H7 (cell line): ENCODE results near the genes DSC3, DSG3, B4GALT6, TRAPPC8 and RNF138.

DNA sequence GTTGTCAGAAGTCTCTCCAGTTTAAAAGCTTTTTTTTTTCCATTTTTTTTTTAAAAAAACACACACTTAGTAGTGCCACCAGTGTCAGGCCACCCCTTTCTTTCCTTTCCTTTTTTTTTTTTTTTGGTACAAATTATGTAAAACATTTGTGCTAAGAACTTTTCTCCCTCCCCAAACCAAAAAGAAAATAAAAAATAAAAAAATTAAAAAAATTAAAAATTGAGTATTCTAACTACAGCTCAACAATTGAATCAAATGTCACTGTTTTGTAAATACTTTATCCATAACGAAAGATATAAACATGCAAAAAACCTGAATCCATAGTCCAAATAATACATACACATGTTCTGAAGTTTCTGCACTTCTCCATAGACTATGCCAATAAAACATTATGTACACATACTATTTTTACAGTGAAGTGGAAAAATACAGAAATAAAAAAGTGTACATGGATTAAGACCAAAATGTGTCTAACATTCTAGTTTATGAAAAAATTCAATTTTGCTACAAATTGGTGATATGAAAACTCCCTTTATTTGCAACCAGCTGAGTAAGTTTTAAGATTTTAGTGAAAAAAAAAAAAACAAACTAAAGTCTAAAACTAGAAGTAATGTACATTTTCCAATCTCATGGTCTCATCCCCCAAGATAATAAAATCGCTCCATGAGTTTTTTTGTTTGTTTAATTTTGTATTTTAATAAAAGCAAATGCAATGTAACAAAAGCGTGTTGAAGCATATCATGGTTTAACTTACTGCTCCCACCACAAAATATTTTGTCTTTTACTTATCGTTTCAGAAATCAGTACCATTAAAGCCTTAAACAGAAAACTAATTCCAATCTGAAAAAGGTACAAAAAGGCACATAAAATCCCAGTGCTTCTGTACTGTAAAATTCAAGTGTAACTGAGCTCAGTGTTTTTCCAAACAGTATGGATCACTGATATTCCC is 225.6 kb downstream of the CDH2 start:
- RAMPAGE, long total RNA = no peak

GRCh38 chr18:27992412-27993079 is 184.4 kb downstream of the CDH2 start:
- RAMPAGE, long total RNA = no peak

DNA sequence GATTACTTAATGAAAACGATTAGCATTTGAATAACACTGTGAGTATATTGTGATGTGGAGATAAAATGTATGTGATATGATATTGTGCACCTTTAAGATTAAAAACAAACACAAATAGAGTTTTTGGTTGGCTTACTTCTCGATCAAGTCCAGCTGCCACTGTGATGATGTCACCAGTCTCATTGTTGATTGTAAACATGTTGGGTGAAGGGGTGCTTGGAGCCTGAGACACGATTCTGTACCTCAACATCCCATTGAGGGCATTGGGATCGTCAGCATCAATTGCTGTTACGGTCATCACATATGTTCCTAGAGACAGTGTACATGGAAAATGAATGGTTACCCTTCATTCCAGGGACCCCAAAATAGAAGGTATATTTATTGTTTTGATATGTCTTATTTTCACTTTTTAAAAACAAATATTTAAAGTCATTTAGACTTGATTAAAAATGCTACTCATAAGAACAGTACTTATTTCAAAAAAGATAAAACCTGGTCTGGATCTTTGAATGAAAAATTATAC is 174.0 kb downstream of the CDH2 start:
- RAMPAGE, long total RNA = no peak

DNA sequence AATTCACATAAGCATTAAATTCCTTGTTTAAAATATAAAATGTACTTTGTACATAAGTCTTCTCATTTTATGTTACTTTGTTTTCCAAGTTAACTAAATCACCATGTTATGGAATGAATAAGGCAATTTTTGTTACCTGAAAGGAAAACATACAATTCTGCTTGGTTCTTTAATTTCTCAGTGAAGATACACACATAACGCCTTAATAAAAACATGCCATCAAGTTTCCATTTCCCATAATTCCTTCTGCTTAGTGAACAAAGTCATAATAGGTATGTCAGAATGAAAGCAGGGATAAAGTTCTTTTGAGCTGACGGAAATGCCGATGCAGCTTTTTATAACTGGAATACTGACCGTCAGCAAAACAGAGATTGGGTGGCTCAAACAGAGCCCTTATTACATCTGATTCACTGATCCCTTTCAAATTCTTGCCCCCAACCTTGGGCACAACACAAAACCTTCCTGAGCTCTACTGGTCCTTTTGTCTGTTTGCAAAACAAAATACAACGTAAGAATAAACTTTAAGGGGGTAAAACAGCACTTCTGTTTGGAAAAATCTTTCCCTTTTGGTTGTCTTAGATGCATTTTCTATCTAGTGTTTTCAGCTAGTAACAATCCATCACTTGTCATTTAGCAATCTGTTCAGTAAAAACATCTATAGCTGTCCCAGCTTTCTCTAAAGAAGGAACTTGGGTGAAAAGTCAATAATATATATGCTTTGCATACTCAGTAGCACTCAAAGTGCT is 140.4 kb downstream of the CDH2 start:
- RAMPAGE, long total RNA = no peak

DNA sequence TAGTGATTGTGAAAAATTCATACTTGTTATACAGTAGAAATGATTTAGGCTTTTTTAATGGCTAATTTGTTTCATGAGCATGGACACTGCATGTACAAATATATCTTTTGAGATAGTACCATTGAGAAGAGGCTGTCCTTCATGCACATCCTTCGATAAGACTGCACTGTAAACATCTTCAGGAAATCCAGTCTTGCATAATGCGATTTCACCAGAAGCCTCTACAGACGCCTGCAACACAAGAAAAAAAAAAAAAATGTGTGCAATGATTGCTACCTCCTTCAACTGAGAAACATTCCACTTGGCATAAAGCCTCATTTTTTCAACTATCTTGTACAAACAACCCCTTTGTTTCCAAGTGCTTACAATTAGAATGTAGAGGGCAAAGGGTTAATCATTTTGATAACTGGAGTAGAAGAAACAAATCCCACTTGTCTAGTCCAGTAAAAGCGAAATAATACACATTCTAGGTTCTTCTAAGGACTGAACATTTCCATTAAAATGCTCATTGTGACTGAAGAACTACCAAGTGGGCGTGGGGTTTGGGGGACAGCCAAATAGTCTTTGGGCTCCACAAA is 29.3 kb downstream of the CDH2 start:
- RAMPAGE, long total RNA = no peak

DNA sequence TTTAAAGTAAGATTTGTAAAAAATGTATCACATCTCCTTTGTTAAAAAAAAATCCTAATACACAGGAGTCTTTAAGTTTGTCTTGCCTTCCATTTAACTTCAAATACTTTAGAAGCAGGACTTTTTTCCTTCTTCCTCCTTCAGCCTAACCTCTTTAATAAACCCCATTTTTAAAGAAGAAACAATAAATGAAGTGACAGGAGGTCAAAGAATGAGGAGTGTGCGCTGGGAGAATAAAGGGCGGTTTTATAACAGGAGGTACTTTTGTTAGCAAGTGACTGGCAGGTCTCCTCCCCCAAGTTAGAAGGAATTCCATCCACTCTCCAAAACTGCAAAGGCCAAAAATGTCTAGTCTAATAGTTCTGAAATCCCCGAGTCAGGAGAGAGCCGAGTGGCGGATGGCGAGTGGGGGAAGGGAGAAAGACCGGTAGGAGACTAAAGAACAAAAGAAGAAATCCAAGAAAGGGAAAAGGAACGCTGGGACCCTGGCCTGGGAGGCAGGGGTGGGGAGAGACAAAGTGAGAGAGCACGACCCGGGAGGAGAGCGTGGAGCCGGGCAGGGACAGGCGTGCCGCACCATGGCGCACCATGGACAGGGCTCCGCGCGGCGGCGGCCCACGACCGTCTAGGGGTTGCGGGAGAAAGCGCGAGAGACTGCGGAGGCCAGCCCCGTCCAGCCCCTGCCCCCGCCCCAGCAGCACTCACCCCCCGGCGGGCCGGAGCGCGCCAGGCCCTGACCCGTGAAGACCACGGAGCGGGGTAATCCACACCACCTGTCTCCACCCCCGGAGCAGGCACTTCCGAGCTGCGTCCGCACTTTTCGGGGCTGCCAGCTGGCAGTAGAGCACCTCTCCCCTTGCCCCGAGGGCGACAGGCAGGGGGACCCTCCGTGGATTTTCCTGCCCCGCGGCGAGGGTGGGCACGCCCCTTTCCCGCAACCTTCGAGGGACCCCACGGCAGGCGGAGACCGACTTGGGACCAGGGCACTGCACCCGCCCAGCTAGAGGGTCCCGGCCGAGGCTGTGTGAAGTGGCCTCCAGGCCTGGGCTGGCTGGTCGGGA is 1.7 kb downstream of the CDH2 start:
- RAMPAGE, long total RNA = no peak

- RAMPAGE, long total RNA = no peak
Observed at GRCh38 chr18:31042035-31043504, at the start of gene DSC3. Gene DSC3, minus strand, starts transcription at chr18:31042742.

DNA sequence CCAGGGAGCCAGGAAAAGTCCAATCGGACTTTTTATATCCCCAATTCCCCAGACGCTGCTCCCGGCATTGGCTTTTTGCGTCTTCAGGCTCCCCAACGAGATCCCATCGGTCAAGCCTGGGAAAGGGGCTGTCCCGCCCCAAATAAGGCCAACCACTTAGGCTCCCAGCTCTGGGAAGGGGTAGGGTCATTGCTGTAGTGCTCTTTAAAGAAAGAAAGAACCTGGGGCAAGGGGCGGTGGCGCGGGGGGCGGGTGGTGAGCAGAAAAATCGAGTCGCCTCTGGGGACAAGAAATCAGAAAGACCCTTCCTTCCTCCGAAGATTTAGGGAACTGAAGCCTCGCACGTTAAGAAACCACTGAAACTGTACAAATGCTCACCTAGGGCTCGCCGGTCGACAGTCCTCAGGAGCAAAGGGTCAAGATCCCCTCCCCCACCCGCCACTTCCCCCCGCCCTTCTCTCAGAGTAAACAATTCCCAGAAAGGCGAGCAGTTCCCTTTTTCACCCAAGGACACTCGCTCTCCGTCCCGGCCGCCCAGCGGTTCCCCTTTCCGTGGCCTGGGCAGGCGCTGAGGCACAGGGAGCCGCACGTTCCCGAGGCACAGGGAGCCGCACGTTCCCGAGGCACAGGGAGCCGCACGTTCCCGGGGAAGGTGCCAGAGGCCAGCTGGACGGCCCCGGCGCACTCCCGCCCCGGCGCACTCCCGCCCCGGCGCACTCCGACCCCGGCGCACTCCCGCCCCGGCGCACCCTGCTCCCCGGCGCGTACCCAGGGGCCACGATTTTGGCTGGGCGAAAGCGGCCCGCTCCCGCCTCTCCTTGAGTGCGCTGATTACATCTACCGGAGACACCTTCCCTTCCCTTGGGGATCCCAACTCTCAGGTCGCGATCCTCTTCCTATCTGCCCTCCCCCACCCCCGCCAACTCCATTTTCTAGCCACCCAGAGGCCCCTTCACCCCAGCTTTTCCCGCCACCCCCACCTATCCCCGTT is 1.1 kb downstream of the DSC2 start:
- RAMPAGE, long total RNA = no peak

GRCh38 chr18:31426708-31427493 is 20.6 kb upstream of the DSG3 start:
- RAMPAGE, long total RNA = no peak

- RAMPAGE, long total RNA = no peak
Observed at GRCh38 chr18:31429622-31430114, 17.9 kb upstream of the DSG3 start.

DNA sequence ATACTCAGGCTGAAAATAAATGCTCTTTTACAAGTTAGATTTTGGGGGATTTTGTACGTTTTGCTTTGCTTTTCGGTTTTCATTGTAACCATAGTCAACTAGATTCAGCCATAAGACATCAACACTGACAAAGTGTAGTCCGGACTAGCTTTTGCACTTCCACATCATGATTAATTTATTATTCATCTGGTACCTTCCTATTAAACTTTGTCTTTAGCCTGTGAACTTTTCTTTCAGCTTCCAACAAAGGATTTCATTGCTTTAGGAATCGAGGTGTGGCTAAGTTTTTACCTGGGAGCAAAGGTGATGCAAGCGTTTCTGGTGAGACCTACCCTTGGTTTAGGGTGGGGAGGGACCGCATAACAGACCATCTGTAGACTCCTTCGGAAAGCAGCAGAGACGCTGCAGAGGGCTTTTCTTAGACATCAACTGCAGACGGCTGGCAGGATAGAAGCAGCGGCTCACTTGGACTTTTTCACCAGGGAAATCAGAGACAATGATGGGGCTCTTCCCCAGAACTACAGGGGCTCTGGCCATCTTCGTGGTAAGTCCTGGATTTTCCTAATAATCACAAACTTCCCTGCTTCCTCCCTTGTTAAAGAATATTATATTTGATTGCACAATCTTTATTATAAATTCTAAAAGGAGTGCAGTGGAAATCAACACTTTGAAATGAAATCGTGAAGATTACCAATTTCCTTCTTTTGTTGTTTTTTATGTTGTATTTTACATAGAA is at the start of gene DSG3:
TSS of gene DSG3 (plus strand) at position 360 of the 736 bp plus-strand sequence.
- RAMPAGE, long total RNA = no peak

DNA sequence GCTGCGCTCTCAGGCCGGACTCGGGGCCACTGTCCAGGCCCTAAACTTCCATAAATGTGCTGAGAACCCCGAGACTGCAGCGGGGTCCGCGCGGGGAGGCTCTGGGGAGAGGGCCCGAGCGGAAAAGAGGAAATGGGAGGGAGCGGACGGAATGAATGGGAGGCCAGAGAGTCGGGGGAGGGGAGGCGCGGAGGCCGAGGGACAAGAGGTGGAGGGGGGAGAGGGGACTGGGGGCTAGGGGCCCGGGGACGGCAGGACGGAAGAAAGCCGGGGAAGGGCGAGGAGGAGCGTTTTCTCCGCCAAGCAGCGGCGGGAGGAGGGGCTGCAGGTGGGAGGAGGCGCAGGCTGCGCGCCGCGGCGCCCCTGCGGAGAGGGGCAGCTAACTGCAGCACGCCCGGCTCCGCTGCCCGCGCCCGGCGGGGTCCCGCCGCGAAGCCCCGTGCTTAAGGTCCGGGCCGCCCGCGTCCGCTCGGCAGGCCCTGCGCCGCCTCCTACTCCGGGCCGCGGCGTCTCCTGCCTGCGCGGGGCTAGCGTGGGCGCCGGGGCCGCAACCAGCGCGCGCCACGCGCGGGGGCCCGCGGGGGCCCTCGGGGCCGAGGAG is at the start of gene B4GALT6:
TSS of gene B4GALT6 (minus strand) at position 129 of the 601 bp plus-strand sequence.
- RAMPAGE, long total RNA = no peak

GRCh38 chr18:31723778-31724962 is 36.5 kb downstream of the SLC25A52 start:
- RAMPAGE, long total RNA = no peak

DNA sequence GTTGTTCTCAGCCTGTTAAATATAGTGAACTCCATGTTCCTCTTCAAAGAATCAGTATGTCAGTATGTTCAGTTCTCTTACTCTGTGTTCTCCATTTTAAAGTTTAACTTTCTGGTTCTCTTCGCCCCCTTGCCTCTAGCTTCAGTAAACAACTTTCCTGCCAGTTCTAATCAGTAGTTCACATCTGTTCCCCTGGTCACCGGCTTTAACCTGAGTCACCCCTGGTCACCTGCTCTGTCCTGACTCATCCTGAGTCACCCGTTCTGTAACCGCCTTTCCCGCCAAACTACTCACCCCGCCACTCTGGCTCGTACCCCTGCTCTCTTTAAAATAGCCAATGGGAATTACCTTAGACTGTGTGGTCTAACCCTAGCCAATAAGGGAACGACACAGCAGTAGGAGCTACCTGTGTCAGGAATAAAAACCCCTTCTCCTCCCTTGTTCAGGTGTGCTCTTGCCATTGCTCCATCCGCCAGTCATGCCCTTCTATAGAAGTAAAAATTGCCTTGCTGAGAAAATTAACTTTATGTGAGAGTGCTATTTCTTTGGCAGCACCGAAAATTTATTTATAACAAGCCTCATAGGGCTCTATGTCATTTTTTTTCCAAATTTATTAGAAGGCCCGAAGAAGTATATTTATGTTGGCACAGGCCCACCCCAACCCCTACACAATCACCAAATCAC is 21.7 kb downstream of the SLC25A52 start:
- RAMPAGE, long total RNA = no peak

- RAMPAGE, long total RNA = no peak
Observed at GRCh38 chr18:31942260-31943214, at the start of gene TRAPPC8. Gene TRAPPC8, minus strand, starts transcription at chr18:31943128.

GRCh38 chr18:32040767-32041454 is 22.3 kb downstream of the RNF125 start:
- RAMPAGE, long total RNA = no peak

DNA sequence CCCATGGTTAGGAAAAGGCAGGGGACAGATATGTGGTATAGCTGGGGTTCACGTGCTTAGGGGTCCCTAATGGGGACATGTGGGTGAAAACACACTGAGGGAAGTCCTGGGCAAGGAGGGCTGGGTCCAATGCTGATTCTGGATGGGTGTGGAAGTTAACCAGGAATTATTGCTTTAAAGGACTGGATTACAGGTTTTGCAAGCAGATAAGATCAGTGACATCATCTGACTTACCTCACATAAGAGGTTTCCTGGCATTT is 31.2 kb downstream of the RNF125 start:
- RAMPAGE, long total RNA = no peak

GRCh38 chr18:32091536-32092587 is at the start of gene RNF138:
Gene RNF138, plus strand, starts transcription at chr18:32091874.
- RAMPAGE, long total RNA = start-site peak on the plus strand at chr18:32091865-32091969, 40 reads

DNA sequence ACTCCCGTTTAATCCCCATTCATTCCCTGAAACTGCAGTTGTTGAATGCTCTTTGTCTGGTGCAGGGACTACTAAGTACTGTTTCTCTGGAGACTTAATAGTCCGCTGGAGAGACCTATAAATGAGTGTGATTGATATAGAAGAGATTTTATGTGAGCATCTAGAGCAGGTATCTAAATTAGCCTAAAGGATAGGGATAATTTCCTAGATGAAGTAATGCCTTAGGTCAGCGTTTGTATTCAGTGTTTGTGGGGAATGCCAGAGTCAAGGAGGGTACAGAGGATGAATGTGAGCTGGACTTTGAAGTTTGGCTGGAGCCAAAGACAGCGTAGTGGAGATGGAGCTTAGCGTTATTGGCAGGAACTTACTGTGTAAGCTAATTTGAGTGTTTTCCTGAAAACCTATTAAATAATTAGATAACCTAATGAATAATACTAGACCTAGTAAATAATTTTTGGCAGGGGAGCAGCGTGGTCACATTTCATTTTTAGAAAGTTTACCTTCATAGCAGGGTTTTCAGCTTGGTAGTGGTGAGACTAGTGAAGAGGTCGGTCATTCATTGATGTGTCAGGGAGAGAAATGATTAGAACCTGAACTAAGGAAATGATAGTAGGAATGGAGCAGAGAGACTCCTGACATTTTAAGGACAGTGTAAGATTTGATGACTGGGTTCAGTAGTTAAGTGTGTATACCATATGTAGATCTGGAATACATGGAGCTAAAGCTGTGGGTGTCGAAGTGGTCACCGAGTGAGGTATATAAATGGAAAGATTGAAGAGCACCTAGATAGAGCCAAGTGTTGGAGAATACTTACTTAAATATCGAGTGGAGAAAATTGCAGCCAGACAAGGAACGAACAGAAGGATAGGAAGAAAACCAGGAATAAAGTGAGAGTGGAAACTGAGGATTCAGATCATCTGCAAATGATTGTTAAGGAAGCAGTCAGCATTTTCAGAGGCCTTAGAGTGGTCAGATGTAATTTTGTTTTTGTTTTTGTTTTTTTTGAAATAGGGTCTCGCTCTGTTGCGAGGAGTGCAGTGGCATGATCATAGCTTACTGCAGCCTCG is 4.4 kb downstream of the RNF138 start:
- RAMPAGE, long total RNA = no peak

- RAMPAGE, long total RNA = no peak
Observed at GRCh38 chr18:32213743-32214205, 23.9 kb downstream of the MEP1B start.